Stomach (tissue), 7 donors: ENCODE measurements around a stretch of chr22.

DNA sequence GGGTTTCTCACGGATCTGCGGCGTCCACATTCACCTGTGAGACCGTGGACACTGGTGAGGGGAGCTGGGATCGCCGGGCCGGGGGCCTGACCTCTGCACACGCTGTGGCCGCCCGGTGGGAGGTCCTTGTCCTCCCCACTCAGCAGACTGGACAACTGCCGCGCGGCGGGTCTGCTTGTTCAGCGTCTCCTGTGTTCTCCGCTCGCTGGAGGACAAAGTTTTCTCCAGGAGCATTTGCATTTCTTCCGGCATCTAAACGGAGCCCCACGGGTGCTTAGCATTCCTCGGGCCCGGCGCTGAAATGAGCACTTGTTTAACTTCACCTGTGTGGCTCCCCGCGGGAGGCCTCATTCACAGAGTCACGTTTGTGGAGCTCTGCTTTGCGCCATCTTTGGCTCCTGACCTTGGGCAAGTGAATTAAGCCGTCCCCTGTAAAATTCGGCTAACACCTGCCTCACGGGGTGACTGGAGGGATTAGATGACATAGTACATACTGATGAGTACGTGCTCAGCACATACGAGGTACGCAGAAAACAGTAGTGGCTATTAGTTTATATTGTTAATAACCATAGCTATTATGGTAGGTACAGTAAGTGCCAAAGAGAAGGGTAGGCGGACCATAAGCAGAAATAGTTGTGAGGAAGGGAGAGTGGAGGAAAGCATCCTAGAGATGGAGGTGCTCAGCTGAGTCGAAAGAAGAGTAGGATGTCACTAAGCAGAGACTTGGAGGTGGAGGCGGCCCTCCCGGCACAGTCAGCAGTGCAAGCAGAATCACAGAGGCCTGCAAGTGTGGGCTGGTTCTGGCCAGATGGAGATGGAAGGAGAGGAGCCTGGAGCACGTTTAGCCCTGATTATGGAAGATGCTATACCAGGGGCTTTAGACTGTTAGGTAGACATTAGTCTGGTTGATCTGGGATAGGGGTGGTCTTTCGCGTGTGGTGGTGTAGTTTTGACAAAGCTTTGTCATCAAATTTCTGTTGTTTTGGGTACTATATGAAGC, 931 bp downstream of the TRMU start:
- PRO-cap = no peak
- RAMPAGE, long total RNA, 5 experiments = no peak in any of the 5 experiments
- RRBS = 4% methylated on average over 6 of the region's 40 CpGs

DNA sequence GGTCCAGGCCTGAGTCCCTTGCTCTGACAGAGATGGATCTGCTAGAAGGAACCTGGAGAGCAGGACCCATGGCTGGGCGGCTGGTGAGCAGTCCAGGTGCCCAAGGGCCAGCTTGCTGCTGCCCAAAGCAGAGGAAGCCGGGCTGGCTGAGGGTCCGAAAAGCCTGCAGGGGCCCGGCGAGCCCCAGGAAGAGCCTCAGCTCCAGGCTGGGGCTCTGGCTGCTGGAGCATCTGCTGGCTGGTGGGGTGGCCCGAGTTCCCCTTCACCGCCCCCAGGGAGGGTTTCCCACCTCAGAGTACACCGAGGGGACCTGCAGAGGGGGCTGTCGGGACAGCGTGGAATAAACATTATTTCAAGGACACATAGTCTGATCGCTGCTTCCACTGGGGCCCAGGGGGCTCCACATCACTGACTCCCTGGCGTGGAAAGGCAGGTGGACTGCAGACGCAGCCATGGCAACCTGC, 21.5 kb downstream of the TRMU start:
- PRO-cap = no peak
- RAMPAGE, long total RNA, 5 experiments = no peak in any of the 5 experiments
- RRBS = no CpG with 5 or more reads among the region's 13 CpGs

GRCh38 chr22:46370484-46371373, 35.2 kb downstream of the TRMU start:
- PRO-cap = unidirectional peak, minus-strand start at chr22:46371057
- RAMPAGE, long total RNA, 5 experiments = no peak in any of the 5 experiments
- RRBS = 16% methylated on average over 2 of the region's 16 CpGs

GRCh38 chr22:46514455-46515211, 22.8 kb downstream of the CELSR1 start:
- PRO-cap = no peak
- RAMPAGE, long total RNA, 5 experiments = no peak in any of the 5 experiments
- RRBS = no CpG with 5 or more reads among the region's 17 CpGs

DNA sequence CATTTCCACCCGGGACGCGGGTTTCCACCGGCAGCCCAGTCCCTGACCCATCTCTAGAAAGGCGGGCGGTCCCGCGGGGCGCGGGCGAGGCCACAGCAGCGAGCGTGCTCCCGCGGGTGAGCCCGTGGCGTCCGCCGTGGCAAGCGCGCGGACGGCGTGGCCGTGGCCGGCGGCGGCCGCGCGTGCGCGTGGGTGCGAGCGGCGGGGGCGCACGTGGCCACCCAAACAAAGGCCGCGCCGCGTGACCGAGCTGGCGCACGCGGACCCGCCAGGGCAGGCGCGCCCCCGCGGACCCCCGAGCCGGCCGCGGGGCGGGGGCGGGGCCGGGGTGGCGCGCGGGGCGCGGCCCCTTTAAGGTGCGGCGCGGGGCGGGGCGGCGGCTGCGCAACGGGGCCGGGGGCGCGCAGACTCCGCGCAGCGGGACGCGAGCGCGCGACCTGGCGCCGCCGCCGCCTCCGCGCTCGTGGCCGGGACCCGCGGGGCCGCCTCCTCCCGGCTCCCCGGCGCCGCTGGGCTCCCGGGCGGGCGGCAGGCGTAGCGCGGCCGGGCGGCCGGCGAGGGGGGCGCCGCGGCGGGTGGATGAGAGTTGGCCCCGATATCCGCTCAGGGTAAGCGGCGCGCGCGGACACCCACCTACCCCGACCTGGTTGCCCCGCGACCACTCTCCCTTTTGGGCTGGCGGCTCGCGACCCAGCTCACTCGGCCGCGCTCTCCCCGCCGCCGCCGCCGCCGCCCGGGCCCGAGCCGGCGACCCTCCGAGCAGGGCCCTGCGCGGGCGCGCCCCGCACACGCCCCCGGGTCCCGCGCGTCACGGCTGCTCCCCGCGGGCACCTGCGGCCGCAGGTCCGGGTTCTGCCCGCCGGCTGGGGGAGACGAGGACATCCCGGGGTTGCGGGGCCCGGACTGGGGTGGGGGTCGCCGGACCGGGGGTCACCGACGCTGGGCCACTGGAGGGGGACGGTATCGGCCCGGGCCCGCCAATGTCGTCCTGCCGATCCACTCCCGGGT, 39.6 kb upstream of the CELSR1 start:
- PRO-cap = bidirectional peak, plus-strand start at position 464 of the sequence, minus-strand start at position 272 of the sequence
- RAMPAGE, long total RNA, 5 experiments = start-site peak on the plus strand in 1 of 5 experiments, centred at position 739 of the sequence, 7 reads per replicate
- RRBS = 1% methylated on average over 60 of the region's 172 CpGs

DNA sequence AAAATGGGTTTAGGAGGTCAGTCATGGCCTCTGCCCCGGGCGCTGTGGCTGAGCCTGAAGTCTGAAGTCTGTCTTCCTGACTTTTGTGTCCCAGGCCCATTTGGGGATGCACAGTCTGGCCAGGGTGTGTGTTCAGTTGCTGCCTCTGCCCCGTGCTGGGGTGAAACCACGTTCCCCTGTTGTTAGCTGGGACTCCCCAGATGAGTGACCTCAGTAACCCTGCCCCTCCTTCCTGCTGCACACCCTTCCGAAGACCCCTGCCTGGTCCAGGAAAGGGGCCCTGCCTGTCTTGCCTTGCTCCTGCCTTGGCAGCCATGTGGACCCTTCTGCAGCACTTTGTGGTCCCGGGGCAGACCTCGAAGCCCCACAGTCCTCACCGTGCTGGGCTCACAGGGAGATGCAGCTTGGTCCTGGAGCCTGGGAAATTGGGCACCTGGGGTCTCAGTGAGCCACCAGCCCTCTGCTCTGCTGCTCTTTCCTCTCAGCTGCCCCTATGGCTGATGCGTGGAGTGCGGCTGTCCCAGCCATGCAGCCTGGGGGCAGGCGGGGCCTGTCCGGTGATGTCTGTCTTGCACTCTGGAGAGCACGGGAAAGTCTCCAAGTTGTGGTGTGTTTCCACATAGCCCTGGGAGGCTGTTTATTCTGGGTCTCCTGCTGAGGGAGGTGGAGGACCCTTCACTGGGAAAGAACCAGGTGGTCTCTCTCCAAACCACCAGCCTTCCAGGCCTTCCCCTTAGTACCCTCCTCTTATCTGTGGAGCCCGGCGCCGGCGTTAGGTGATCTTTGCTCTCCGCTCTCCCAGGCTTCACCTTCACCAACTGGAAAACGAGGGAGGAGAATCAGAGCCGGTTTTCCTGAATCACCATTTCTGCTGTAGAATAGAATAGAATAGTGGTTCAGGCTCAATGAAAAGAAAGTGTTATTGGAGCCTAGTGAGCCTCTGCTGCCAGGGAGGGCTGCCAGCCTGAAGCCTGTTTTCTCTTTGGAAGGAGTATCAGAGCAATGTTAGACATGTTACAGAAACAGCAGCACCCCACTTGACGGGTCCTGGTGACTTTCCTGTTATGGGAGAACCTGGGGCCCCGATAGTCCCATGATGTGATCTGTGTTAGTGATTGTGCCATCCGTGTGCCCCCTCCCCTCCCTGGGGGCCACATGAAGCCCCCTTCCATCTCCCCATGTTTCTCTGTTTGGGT, 41.3 kb upstream of the GRAMD4 start:
- PRO-cap = no peak
- RAMPAGE, long total RNA, 5 experiments = start-site peak on the plus strand in 1 of 5 experiments, centred at position 233 of the sequence, 5 reads per replicate
- RRBS = 18% methylated on average over 5 of the region's 23 CpGs

DNA sequence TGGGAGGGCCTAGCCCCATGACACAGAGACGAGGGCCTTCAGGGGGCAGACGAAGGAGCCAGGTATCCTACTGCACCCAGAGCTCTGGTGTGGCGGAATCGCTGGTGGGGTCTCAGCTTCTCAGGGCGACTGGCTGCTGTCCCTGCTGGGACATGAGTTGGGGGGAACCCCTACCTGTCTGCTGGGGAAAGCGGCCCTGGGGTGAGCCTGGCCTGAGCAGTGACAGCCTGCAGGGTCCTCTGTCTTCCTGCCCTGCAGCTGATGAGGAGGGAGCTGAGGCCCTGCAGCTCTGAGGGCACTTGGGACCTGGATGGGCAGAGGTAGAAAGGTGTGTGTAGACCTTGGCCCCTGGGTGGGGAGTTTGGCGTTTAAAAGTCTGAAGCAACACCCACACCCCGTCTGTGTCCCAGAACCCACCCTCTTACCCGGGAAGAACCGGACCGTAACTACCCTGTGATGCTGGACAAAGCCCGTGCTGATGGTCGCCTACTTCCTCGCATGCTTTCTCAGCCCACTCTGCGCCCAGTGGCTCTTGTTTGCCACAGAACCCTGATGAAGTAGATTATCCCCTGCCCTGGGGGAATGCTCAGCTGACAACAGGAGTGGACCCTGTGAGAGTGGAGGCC, 33.5 kb upstream of the GRAMD4 start:
- PRO-cap = no peak
- RAMPAGE, long total RNA, 5 experiments = no peak in any of the 5 experiments
- RRBS = no CpG with 5 or more reads among the region's 15 CpGs

DNA sequence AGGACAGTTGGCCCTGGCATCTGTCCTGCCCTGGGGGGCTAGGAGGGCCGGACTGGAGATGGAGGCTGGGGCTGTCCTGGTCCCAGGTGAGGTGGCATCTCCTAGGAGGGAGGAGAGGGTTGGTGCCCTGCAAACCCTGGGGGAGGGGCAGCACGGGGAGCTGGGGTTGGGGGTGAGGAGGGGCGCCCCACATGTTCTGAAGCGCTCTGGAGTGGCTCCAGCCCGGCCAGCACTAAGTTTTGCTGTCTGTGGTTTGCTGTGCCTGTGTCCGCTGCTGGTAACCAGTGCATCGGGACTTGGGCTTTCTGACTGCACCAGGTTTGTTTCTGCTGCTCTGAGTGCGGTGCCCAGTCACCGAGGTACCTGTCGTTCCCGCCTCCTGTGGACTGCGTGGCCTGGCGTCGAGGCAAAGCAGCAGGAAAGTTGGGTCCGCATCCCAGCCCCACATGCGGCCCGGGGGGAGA, 25.5 kb upstream of the GRAMD4 start:
- PRO-cap = no peak
- RAMPAGE, long total RNA, 5 experiments = no peak in any of the 5 experiments
- RRBS = no CpG with 5 or more reads among the region's 17 CpGs

- PRO-cap = no peak
- RAMPAGE, long total RNA, 5 experiments = no peak in any of the 5 experiments
- RRBS = no CpG with 5 or more reads among the region's 14 CpGs
These were observed 24.2 kb upstream of the GRAMD4 start for GRCh38 chr22:46595905-46596481.

DNA sequence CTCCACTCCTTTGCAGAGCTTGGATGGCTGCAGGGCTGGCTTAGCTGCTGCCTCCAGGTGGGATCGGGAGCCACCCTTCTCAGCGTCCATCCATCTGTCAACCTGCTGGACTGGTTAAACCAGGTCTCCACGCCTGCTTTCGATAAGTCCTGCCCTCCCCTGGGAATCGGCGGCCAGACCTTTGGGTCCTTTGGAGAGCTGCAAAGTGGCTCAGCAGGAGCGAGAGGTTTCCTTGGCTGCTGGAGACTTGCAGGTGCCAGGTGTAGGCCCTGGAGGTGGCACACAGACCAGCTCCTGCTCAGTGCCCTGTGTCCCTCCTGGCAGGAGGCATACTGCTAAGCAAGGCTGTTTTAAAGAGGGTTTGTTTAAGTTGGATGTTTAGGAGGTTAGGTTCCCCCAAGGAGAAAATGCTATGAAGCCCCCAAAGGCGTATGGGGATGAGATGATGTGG, 23.2 kb upstream of the GRAMD4 start:
- PRO-cap = no peak
- RAMPAGE, long total RNA, 5 experiments = no peak in any of the 5 experiments
- RRBS = no CpG with 5 or more reads among the region's 8 CpGs

- PRO-cap = no peak
- RAMPAGE, long total RNA, 5 experiments = no peak in any of the 5 experiments
- RRBS = 40% methylated on average over 2 of the region's 18 CpGs
These were observed 7.3 kb upstream of the GRAMD4 start for GRCh38 chr22:46612796-46613300.

DNA sequence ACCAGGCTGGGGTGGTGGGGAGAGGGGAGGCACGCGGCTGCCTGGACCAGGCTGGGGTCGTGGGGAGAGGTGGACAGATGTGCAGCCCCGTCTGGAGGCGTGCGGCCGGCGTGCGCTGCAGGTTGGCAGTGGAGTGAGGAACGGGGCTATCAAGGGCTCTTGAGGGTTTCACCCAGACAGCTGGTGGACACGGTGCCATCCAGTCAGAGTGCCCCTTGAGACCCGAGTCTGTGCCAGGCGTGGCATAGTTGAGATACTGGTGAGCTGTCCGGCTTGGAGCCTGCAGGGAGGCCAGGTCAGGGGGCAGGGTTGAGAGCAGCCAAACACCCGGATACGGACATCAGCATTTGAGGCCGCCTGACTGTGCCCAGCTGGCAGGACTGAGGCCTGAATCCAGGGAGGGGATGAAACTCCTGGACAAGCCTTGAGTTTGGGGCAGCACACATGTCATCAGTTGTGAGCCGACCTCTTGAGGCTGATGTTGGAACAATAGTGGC, 1.5 kb upstream of the GRAMD4 start:
- PRO-cap = no peak
- RAMPAGE, long total RNA, 5 experiments = no peak in any of the 5 experiments
- RRBS = 52% methylated on average over 2 of the region's 18 CpGs

DNA sequence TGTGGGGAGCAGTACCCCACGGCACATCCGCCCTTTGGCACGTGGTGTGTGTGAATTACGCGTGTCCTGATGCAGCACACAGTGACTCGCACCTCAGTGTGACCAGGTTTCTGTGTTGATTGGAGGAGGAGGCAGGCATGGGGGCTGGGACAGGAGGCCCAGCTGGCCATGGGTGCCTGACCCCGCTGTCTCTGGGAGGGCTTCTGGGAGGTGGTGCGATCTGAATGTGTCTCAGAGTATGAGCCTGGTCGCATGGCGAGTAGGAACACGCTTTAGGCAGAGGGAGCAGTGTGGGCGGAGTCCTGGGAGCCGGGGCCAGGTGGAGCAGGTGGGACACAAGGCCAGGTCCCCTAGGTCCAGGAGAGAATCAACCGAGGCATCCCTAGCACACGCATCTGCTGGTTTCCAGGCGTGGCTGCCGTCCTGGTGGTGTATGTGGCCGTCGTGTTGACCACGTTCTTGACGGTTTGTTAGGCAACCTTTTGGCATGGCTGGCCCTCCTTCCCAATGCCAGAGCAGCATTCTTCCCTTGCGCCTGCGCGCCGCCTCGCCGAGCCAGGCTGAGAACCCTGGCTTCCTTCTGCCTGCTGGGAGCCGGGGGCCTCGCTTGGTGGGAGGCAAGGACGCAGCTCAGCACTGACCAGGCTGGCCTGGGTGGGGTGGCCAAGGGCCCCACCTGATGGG, 5.8 kb downstream of the GRAMD4 start:
- PRO-cap = no peak
- RAMPAGE, long total RNA, 5 experiments = no peak in any of the 5 experiments
- RRBS = no CpG with 5 or more reads among the region's 30 CpGs

DNA sequence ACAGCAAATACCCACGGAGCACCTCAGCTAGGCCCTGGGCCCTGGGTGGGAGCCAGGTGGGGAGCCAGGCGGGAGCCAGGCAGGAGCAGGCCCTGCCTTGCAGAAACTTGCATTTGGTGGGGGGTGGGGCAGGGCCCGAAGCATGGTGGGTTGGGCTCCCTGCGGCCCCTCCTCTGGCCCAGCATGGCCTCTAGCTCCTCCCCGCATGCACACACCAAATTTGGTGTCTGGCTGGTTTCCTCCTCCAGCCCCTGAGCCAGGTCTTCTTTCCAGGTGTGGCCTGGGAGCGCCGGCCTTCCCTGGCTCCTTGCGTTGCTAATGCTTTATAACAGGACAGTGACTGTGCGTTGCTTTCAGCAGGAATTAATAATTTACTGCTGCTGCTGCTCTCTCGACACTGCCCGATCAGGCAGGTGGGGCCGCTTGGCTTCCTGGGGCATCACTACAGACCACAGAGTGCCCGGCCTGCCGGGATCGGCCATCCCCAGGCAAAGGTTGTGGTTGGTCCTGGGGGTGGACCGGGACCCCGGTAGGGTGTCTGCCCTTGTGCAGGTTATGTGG, 7.3 kb downstream of the GRAMD4 start:
- PRO-cap = no peak
- RAMPAGE, long total RNA, 5 experiments = no peak in any of the 5 experiments
- RRBS = 97% methylated on average over 4 of the region's 17 CpGs

- PRO-cap = no peak
- RAMPAGE, long total RNA, 5 experiments = no peak in any of the 5 experiments
- RRBS = no CpG with 5 or more reads among the region's 31 CpGs
These were observed 9.9 kb downstream of the CERK start for GRCh38 chr22:46727823-46728933.

DNA sequence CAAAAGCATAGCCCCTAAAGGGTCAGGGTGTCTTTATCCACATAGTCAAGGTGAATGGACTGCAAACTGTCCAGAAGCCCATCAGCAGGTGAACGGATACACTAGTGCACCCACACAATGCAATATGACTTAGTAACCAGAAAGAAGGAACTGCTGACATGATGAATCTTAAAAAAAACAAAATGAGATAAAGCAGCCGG, 4.0 kb downstream of the CERK start:
- PRO-cap = no peak
- RAMPAGE, long total RNA, 5 experiments = no peak in any of the 5 experiments
- RRBS = no CpG with 5 or more reads among the region's 2 CpGs

GRCh38 chr22:46800608-46801028, 38.2 kb downstream of the TBC1D22A start:
- PRO-cap = no peak
- RAMPAGE, long total RNA, 5 experiments = no peak in any of the 5 experiments
- RRBS = no CpG with 5 or more reads among the region's 5 CpGs

DNA sequence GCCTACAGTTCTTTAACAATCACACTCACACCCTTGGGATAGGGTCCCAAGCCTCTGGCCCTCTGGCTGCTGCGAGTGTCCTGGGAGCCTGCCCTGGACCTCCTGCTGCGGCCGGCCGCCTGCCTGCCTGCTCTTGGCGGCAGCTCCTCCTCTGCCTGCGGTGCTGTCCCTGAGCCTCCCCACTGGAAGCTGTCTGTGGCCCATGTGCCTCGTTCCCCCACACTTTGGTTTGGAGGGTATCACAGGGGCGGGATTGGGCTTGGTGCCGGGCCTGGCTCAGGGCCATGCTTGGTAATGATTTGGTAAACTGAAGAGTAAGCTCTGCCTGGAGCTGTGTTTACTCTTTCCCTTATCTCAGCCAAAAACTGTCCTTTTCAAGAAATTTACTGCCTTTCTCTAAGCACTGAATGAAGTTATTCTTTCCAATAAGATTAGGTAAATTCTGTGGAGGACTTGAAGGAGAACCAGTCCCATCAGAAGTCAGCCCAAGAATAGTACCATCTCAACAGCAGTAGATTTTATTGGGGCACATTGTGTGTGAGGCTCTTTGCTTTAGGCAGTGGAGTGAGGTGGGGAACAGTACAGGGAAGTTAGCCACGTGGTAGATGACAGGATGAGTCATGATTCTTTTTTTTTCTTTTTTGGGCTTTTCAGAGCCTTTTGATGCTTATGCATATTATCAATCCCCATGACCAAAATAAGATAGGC, 53.7 kb downstream of the TBC1D22A start:
- PRO-cap = no peak
- RAMPAGE, long total RNA, 5 experiments = start-site peak on the plus strand in 1 of 5 experiments, centred at position 359 of the sequence, 10 reads per replicate
- RRBS = no CpG with 5 or more reads among the region's 10 CpGs

DNA sequence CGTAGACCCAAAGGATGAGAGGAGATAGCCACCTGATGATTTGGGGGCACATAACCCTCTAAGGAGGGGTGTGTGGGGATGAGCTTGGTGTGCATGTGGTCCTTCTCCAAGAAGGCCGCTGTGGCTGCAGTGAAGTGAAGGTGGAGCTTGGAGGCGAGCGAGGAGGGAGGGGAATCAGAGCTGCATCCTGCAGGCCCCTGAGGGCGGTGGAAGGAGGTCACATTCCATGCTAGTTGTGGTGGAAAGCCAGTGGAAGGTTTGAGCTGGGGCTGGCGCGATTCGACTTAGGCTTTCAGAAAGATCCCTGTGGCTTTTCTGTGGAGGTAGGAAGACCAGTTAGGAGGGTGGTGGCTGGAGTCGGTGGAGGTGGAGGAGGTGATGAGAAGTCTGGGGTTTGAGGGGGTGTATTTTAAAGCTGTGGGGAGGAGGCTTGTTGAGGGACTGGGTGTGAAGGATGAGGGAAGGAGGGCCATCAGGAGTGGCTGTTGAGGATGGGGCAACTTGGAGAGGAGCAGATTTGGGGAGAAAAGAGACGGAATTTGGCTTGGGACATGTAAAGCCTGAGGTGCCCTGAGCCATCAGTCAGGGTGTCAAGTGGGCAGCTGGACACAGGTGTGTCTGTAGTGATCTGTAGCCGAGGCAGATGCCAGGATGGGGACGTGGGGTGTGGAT, 62.0 kb downstream of the TBC1D22A start:
- PRO-cap = no peak
- RAMPAGE, long total RNA, 5 experiments = start-site peak on the plus strand in 1 of 5 experiments, centred at position 163 of the sequence, 10 reads per replicate
- RRBS = no CpG with 5 or more reads among the region's 12 CpGs

- PRO-cap = no peak
- RAMPAGE, long total RNA, 5 experiments = start-site peak on the plus strand in 3 of 5 experiments, at chr22:46912080-46912187 at its widest, 12 to 39 reads per replicate
- RRBS = no CpG with 5 or more reads among the region's 5 CpGs
These were observed 149.6 kb downstream of the TBC1D22A start for GRCh38 chr22:46912053-46912475.